Peritoneum (tissue), 1 donor: Measurements from ENCODE around the gene SCG2.

GRCh38 chr2:222445635-222446218 is 21.4 kb downstream of the SGPP2 start:
- PRO-cap, result no peak

DNA sequence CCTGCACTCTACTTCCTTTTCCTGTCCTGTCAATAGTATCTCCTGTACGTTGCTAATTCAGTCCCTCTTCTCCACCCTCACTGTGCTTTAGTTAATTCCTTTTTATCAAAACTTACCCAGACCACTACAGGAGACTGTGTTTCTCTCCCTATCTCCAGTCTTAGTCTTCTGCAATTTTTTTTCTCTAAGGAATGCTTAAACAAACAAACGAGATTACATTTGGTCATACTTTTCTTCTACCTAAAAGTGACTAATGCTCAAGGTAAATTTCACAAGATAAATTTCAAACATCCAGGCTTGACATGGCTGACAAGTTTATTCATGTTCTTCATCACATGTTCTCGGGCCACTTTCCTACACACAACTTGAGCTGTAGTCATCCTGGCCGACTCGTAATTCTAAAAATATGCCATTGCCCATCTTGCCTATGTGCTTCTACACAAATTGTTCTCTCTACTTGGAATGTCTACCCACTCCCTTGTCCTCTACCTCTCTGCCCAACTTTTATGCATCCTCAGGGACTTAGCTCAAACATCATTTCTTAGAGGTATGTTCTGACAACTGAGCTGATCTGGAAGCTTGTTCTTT is 23.2 kb upstream of the ACSL3 start:
- PRO-cap, result no peak

GRCh38 chr2:222934829-222935336 is 74.0 kb downstream of the ACSL3 start:
- PRO-cap, result no peak

GRCh38 chr2:223101594-223101970 is 49.6 kb downstream of the KCNE4 start:
- PRO-cap, result no peak

GRCh38 chr2:223602051-223602557 is at the start of gene SCG2:
TSS of gene SCG2 (minus strand) at chr2:223602361.
- PRO-cap, result no peak

GRCh38 chr2:223943418-223943693 is 1.8 kb downstream of the WDFY1 start:
- PRO-cap, result unidirectional peak, minus-strand start at chr2:223943579

GRCh38 chr2:223943694-223944713 is 1.1 kb downstream of the WDFY1 start:
- PRO-cap, result unidirectional peak, plus-strand start at chr2:223944185

- PRO-cap, result no peak
Measured at GRCh38 chr2:224008582-224009487, 30.3 kb downstream of the SERPINE2 start.

DNA sequence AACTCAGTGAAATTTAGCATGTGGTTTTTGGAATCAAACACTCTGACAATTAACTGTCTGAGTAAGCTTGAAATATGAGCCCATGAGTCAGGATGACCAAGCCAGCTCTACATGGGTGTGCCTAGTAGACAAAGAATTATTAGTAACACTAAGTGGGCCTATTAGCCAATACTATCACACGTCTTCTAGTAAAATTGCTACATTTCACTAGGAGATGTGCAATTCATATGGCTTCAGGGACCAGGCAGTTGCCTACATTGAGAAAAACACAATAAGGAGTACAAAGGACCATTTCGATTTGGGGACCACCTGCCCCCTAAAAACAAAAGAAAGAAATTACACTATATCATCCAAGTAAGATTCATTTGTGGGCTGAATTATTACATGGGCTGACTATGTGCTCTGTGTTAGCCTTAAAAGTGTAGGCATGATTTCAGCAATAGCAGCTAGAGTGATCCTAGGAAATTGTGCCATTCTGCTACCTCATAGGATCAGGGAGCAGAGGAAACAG is 47.6 kb upstream of the SERPINE2 start:
- PRO-cap, result no peak

- PRO-cap, result no peak
Measured at GRCh38 chr2:224412495-224412958, 10.6 kb upstream of the FAM124B start.

DNA sequence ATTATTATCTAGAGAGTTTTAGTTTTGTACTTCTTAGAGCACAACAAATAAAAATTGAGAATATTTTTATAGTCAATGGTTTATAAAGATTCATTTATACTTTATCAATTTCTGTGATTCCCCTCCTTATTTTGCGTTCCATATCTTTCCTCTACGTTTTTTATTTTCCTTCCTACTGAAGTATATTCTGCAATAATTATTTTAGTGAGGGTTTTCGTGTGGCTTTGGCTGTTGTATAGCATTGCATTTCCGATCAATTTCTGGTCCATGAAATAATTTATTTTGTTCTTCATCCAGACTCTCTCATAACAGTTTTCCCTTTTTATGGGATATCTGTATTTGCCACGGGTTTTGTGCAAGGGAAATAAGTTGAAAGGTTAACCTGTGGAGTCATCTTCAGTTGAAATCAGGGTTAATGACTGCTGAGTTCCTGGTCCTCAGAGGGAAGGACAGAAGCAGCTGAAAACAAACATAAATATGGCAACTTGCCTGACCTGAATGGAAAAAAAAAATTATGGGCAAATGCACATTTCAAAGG is 47.1 kb upstream of the FAM124B start:
- PRO-cap, result no peak

- PRO-cap, result no peak
Measured at GRCh38 chr2:224503581-224503876, 81.6 kb downstream of the CUL3 start.

- PRO-cap, result no peak
Measured at GRCh38 chr2:224510156-224510752, 74.9 kb downstream of the CUL3 start.

DNA sequence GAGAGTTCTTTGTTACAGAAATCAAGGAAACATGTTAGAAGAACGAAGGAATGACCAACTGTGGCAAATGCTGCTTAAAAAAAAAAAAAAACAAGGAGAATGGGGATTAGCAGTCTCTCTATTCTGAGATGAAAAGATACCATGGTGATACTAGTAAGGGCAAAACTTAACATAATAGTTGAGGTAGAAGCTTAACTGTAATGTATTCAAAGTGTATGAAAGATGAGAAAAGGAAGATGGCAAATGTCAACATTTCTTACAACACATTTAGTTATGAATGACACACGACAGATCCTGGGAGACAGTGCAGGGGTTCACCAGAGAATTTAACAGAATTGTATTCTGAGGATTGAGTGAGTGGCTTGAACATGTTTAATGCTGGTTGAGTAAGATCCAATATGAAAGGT is 52.8 kb downstream of the CUL3 start:
- PRO-cap, result no peak

DNA sequence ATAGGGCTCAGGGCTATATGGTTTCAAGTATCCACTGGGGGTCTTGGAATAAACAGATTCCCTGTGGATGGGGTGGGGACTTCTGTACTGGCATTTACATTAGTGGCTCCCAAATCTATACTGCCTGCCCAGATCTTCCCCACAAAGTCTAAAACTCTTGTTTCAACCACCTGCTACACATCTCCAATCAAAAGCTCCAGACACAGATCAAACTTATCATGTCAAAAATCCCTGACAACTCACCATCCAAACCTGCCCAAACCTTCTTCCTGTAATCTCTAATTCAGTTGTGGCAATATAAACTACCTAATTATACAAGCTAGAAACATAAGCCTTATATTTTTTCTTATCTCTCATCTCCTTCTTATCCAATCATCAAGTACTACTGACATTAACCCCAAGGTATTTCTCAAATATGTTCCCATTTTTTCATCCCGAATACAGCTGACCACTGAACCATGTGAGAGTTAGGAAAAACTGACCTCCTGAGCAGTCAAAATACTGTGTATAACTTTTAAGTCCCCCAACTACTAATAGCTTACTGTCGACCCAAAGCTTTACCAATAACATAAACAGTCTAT is 20.5 kb downstream of the CUL3 start:
- PRO-cap, result no peak

- PRO-cap, result no peak
Measured at GRCh38 chr2:224942438-224942648, 99.9 kb downstream of the DOCK10 start.

GRCh38 chr2:225064367-225064710 is 22.1 kb upstream of the DOCK10 start:
- PRO-cap, result no peak

- PRO-cap, result no peak
Measured at GRCh38 chr2:225894421-225895005, 495.0 kb downstream of the NYAP2 start.

DNA sequence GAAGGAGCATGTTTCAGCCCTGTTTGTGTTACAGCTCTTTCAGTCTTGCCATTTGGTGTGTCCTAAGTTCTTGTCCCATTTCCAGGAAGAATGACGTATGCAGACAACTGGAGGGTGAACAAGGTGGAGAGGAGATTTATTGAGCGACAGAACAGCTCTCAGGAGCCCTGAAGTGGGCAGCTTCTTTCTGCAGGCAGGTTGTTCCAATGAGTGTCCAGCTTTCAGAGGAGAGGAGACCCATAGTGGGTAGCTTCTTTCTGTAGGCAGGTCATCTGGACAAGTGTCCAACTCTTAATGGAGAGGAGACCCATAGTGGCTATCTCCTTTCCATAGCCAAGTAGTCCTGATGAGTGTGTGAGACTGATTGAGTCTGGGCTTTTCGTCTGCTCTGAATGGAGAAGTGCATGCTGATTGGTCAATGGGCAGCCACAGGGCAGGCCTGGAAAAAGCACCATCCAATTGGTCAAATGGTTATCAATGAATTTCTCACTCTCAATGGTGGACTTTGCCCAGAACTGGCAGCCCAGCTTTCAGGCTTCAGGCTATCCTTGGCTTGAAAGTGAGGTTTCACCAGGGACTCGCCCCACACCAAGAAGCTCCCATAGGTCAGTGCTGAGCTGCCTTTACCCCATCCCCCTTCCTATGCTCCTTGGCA is 688.2 kb downstream of the NYAP2 start:
- PRO-cap, result no peak

GRCh38 chr2:226185094-226185814 is 614.4 kb downstream of the IRS1 start:
- PRO-cap, result no peak